ENCODE data around the genes CAVIN1, MLX, PLEKHH3 and RND2.

- RRBS, 2 experiments: 3% methylated on average over 9 of the region's 48 CpGs
Measured at GRCh38 chr17:42421682-42422305, 1.3 kb downstream of the CAVIN1 start.

GRCh38 chr17:42423044-42423627 lies at the start of gene CAVIN1:
TSS of gene CAVIN1 (minus strand) at chr17:42423256.
- RRBS, 2 experiments: under 1 to 1% methylated on average over 28 of the region's 48 CpGs

- RRBS, 2 experiments: 3 to 5% methylated on average over 19 of the region's 78 CpGs
Measured at GRCh38 chr17:42548106-42548979, 4.4 kb upstream of the HSD17B1 start.

GRCh38 chr17:42567013-42568088 lies at the start of gene MLX:
TSS of gene MLX (plus strand) at chr17:42567100.
- RRBS, 2 experiments: 2% methylated on average over 23 of the region's 73 CpGs

DNA sequence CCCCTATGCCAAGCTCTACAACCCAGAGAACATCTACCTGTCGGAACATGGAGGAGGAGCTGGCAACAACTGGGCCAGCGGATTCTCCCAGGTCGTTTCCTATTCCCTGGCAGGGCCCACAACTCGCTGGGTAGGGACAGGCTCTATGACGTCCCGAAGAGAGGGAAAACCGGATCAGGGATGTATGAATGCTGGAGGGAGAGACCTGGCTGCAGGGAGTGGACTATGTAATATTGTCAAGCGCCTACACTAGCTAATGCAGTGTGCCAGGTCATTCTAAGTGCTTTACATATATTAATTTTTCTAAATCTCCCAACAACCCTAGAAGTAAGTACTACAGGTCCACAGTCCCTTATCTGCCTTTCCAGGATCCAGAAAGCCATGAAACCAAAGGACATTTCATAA lies 1.0 kb downstream of the TUBG1 start:
- RRBS, 2 experiments: no CpG with 5 or more reads among the region's 8 CpGs

- RRBS, 2 experiments: no CpG with 5 or more reads among the region's 7 CpGs
Measured at GRCh38 chr17:42669334-42669736, 7.5 kb downstream of the PLEKHH3 start.

- RRBS, 2 experiments: 5 to 17% methylated on average over 28 of the region's 79 CpGs
Measured at GRCh38 chr17:42669798-42670534, 6.8 kb downstream of the PLEKHH3 start.

GRCh38 chr17:42676254-42677203 lies at the start of gene PLEKHH3:
TSS of gene PLEKHH3 (minus strand) at chr17:42676994.
- RRBS, 2 experiments: 2 to 3% methylated on average over 35 of the region's 79 CpGs

GRCh38 chr17:42783875-42784392 lies 3.5 kb downstream of the WNK4 start:
- RRBS, 2 experiments: 89 to 95% methylated on average over 10 to 12 of the region's 24 CpGs

DNA sequence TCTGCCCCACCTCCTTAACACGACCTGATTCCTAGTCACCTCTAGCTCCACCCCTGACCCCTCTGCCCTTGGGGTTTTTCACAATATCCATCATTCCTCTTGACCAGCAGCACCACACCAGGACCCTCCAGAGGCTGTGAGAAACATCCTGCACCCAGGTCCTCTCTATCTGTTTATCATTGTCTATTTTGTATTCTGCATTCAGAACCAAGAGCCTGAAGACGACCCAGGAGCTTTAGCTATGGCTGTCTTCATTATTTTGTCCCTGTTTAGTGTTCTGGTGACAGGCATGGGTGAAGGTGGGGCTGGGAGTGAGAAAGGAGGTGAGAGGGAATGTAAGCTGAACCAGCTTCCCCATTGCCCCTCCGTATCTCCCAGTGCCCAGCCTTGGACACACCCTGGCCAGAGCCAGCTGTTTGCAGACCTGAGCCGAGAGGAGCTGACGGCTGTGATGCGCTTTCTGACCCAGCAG lies 16.1 kb downstream of the AOC3 start:
- RRBS, 2 experiments: no CpG with 5 or more reads among the region's 6 CpGs

DNA sequence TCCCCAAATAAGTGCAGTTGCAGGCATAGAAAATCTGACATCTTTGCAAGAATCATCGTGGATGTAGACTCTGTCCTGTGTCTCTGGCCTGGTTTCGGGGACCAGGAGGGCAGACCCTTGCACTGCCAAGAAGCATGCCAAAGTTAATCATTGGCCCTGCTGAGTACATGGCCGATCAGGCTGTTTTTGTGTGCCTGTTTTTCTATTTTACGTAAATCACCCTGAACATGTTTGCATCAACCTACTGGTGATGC lies 241 bp upstream of the G6PC1 start:
- RRBS, 2 experiments: no CpG with 5 or more reads among the region's 4 CpGs

DNA sequence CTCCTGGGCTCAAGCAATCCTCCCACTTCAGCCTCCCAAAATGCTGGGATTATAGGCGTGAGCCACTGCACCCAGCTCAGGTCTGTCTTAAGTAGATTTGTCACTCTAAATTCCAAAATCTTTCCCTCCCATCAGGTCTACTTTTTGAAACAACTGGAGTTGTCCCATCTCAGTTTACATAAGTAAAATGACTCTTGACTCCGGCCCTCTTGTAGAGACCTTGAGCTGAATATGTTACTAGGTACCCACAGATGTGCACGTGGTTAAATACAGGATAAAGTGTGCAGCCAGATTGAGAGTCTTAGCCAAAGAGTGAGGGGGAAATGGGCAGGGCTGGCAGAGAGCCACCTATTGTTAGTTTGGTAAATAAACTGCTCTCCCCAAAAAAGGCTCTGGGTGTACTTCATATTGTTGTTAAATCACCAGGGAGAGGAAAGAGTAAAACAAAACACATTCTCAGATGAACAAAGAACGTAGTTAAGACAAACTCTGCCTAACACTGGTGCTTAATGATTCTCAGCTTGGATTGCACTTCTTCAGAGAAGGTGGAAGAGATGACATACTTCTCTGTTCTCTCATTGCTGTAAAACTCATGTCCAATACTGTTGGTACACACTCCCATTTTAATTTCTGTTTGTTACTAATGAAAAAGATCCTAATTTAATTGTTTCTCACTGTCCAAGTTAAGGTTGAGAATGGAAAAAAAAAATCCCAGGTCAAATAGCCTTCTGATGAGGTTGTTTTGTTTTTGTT lies 20.4 kb downstream of the G6PC1 start:
- RRBS, 2 experiments: no CpG with 5 or more reads among the region's 4 CpGs

GRCh38 chr17:42979381-42979751 lies 514 bp downstream of the PTGES3L start:
- RRBS, 2 experiments: no CpG with 5 or more reads among the region's 11 CpGs

DNA sequence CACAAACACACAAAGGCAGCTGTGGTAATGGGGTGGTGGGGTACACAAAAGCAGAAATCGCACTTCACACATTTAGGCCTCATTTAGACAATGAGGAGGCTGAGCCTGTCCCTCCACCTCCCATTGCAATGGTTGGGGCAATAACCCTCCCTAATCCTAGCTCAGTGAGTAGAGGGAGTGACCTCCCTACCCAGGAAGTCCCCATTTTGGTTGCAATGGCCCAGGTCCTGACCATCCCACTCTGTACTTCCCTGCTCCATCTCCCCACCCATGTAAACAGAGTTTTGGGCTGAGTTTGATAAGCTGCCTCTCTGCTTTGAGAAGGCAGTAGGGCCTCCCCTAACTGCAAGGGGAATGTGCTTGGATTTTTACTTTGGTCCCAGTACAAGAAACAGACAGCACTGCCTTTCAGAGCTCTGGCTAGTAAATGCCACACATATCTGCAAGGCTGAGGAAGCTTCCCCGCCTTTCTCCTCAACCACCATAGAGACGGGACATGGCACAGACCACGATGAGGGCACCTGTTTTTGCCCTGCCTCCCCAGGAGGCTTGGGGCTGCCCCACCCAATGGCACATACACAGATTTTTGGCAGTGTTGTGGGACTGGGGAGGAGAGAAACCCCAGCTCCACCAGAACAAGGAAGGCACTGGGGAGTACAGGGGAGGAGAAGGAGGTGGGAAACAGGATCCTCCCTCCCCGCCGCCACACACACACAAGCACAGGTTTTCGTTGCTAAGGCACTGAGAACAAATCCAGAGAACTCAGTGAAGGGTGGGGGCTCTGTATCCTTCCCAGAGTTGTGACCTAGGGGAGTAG lies 7.3 kb downstream of the VAT1 start:
- RRBS, 2 experiments: no CpG with 5 or more reads among the region's 7 CpGs

GRCh38 chr17:43016225-43016552 lies 6.0 kb downstream of the VAT1 start:
- RRBS, 2 experiments: 93 to 98% methylated on average over 3 of the region's 7 CpGs

- RRBS, 2 experiments: 3 to 6% methylated on average over 29 of the region's 57 CpGs
Measured at GRCh38 chr17:43024975-43025673, at the start of gene RND2. TSS of gene RND2 (plus strand) at chr17:43025231.

GRCh38 chr17:43205342-43205944 lies 6.2 kb upstream of the TMEM106A start:
- RRBS, 2 experiments: no CpG with 5 or more reads among the region's 9 CpGs

- RRBS, 2 experiments: no CpG with 5 or more reads among the region's 21 CpGs
Measured at GRCh38 chr17:43246453-43246791, 18.0 kb upstream of the CCDC200 start.

DNA sequence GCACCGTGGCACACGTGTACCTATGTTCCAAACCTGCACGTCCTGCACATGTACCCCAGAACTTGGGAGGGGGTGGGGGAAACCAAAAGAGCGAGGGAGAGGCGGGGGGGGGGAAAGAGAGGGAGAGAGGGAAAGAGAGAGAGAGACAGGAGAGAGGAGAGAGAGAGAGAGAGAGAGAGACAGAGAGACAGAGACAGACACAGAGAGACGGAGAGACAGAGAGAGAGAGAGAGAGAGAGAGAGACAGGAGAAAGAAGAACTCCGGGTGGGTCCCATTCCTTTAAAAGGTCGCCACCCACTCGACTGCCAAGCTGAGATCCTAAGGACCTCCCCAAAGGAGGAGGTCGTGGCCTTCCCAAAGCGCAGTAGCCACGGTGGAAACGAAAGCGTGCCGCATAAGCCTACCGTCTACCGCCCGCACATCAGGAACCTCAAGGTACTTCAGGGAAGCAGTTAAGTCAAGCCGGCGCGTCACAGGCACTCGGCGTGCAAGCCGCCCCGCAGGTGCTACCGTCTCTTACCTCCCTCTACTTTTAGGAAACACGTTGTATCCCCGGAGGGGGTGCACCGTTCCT lies 44.2 kb upstream of the CCDC200 start:
- RRBS, 2 experiments: no CpG with 5 or more reads among the region's 29 CpGs

GRCh38 chr17:43359591-43360207 lies 39.1 kb upstream of the ARL4D start:
- RRBS, 2 experiments: no CpG with 5 or more reads among the region's 16 CpGs